PFSK-1 (cell line): ENCODE data around the gene KCNA10.

DNA sequence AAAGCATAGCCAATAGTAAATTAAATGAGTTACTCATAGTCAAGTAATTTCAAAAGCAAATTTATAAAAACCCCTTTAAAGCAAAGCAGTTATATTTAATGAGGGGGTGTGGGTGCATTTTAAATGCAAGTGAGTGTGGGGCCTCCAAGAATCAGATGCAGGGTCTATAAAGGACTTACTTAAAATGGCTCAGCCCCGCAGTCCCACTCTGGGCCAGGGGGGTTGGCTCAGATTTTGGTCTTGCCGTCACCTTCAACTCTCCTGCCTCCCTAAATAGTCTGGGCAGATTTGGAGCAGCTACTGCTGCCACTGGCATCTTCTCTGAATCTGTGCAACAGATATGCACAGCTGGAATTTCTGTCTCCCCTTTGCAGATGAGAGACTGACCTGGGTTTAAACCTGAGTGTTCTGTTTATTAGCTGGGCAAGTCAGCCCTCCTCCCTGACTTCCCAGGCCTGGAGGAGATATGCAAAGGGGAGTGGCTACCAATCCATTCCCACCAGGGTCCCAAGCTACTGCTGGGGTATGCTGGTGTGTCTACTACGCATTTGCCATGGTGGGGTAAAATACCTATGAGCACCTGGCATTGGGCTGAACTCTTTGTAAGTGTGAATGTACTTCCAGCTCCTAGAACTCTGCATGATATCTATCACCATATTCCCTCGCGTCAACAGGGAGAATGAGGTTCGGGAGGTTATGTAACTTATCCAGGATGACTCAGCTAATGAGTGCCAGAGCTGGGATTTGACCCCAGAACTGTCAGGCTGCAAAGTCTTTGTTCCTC is 16.4 kb downstream of the AMPD2 start:
- RRBS: no CpG with 5 or more reads among the region's 6 CpGs

DNA sequence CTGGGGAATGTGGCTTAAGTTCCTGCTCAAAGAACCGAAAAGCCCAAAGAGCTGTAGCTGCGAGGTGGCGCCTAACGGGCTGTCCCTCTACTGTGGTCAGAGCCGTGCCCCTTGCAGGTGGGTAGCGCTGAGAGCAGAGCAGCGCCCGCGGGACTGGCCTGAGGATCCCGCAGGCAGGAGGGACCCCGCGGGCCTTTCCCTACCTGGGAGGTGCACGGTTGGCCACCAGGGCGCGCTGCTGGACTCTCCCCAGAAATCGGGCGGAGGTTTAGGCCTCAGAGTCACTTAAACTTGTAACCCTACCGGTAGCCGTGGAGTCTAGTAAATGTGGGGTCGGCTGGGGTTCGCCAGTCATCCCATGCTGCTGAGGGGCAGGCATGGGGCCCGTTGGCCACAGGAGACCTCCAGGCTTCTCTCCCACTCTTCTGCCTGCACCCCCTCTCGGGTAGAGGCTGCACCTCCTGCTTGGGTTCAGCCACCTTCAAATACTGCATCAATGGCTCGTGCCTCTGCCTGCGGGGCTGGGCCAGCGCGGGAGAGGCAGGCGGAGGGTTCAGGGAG is 12.5 kb upstream of the GSTM4 start:
- RRBS: no CpG with 5 or more reads among the region's 28 CpGs

GRCh38 chr1:109786430-109787131 is 22.9 kb upstream of the EPS8L3 start:
- RRBS: no CpG with 5 or more reads among the region's 8 CpGs

DNA sequence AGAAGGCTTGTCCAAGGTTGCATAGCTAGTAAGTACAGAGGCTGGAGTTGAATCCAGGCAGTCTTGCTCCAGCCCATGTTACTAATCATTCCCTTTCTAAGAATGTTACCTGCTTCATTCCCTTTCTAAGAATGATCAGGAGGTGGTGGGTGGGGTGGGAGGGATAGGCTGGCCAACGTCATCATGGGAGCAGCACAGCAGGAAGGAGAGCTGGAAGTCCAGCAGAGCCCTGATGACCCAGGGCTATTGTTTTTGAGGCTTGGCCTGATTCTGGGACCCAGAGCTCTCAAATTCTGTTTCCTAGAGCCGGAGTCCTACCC is 11.8 kb upstream of the CSF1 start:
- RRBS: no CpG with 5 or more reads among the region's 2 CpGs

- RRBS: no CpG with 5 or more reads among the region's 3 CpGs
Observed at GRCh38 chr1:109901575-109902197, 9.0 kb upstream of the CSF1 start.

GRCh38 chr1:109924056-109924806 is 13.6 kb downstream of the CSF1 start:
- RRBS: no CpG with 5 or more reads among the region's 16 CpGs

GRCh38 chr1:110029579-110029987 is 4.8 kb upstream of the STRIP1 start:
- RRBS: no CpG with 5 or more reads among the region's 6 CpGs

GRCh38 chr1:110034843-110035447 is 521 bp downstream of the STRIP1 start:
- RRBS: 1% methylated on average over 8 of the region's 44 CpGs

DNA sequence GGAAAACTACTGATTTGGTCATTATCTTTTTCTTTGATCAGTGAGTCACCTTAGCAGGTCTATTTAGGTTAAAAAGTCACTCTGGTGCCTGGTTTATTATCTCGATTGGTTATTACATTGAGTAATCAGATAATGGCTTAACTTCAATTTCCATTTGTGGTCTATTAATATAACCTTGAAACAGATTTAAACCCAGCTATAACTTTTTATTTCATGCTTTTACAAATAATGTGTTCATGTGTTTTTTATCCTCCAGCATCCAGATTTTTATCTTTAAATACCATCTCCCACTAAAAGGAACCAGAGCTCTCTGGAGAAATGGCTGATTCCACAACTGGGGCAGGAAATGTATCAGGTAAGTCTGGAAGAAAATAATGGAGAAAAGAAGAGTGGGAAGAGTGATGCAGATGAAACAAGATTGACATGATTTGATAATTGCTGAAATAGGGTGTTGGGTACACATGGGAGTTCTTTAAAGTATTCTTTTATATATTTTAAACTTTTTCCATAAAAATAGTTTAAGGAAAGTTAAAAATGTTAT is 2.5 kb upstream of the RBM15 start:
- RRBS: no CpG with 5 or more reads among the region's 1 CpG

- RRBS: no CpG with 5 or more reads among the region's 10 CpGs
Observed at GRCh38 chr1:110395862-110396381, 5.1 kb upstream of the SLC16A4 start.

DNA sequence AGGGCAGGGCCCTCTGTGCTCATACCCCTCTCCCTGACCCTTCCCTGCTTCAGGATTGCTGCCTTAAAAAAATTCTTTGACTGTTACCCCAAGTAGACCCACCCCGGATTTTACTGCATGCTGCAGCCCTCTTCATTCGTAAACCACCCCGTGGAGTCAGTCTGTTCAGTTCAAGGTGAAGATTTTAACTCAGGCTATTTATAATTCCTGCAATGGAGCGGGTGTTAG is 15.9 kb downstream of the PROK1 start:
- RRBS: no CpG with 5 or more reads among the region's 4 CpGs

GRCh38 chr1:110519093-110519338 is at the start of gene KCNA10:
Gene KCNA10, minus strand, starts transcription at chr1:110519175.
- RRBS: no CpG with 5 or more reads among the region's 2 CpGs

DNA sequence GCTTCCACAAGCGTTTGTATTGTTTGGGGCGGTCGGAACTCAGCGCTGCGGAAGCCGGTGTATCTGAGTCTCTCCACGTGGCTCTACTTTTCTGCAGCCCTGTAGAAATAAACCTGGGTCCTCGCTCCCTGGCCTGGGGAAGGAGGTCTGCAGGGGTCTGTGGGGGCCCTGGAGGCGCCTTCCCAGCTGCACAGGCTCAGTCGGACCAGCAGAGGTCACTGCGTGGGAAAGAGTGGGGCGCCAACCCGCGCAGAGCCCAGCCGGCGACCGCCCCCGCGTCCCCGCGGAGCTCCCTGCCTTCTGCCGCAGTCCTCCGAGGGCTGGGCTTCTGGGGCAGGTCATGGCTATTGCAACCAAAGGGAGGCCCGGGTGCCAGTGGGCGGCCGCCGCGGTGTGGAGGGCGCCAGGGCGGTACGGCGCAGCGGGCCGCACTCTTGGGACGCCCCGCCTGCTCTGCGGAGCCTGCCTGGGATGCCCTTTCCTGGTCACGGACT is 36.3 kb upstream of the KCNA10 start:
- RRBS: 2% methylated on average over 8 of the region's 38 CpGs

- RRBS: no CpG with 5 or more reads among the region's 3 CpGs
Observed at GRCh38 chr1:110874144-110875011, 1.4 kb downstream of the CD53 start.

DNA sequence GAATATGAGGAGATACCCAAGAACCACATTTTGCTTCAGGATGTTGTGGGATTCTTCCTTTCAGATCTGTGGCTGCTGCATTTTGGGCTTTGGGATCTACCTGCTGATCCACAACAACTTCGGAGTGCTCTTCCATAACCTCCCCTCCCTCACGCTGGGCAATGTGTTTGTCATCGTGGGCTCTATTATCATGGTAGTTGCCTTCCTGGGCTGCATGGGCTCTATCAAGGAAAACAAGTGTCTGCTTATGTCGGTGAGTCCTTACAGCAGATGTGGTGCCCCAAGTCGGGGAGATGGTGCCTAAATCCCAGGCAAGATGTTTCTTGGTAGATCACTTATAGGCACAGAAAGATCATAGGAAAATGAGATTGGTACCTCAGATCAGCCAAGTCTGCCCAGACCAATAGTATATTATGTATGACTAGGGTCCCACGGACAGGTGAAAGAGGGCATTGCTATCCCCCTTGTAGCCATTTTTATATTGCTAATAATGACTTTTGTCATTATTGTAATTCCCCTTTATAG is 19.4 kb downstream of the CD53 start:
- RRBS: no CpG with 5 or more reads among the region's 6 CpGs

- RRBS: no CpG with 5 or more reads among the region's 8 CpGs
Observed at GRCh38 chr1:110902678-110903581, 30.0 kb downstream of the CD53 start.

- RRBS: 5% methylated on average over 7 of the region's 24 CpGs
Observed at GRCh38 chr1:110964129-110964597, 441 bp upstream of the LRIF1 start.

DNA sequence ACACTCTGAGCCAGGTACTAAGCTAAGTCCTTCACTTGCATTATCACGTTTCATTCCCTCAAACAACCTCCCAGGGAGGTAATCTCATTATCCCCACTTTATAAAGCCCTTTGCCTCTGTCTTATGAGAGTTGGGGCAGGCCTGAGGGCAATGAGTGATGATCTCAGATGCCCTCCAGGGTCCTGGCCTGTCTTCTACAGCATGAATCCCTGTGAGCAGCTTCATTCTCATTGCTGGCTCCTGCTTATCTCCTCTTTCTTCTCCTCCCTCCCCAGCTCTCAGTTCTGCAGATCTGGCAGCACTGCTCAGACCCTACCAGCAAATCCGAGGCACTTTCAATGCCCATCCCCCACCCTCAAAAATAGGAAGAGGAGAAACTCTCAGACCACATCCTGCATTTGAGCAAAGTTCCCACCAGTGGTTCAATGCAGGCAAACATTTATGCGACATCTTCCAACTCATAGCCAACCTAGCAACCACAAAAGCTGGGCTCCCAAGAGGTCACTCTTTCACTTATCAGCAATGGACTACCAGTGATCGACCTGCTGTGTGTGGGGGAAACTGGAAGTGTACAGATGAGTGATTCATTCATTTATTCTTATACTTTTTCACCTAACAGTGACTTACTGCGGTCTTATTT is 5.9 kb upstream of the CHI3L2 start:
- RRBS: no CpG with 5 or more reads among the region's 5 CpGs